ENCODE measurements around a stretch of chr1.

- PRO-cap, 2 experiments, result no peak in any of the 2 experiments
These were observed 36.5 kb downstream of the RUNX3 start for GRCh38 chr1:24893529-24893983.

DNA sequence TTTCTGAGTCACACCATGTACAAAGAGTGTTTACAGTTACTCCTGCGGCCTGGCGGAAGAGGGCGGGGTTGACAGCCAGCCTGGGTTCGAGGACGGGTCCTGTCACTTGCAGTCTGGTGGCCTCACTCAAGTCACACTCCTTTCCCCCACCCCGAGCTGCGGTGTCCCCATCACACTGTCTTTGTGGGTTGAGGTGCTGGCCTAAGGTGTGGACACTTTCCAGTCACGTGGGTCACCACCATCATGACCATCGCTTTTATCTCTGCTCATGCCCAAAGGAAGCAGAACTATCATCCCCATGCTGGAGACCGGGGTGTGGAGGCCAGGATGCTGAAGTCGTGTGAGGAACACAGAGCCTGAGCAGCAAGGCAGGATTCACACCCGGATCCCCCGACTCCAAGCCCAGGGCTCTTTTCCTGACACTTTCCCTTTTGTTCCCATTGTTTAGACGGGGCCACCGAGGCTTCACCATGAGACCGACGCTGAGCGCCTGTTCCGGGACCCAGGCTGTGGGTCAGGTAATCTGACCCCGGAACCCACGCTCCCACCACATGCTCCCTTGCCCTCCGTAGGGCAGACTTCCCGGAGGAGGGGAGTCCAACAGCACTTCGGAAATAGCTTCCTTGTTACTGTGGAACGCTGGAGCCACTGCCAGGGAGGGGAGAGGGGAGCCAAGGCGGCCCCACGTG, 18.6 kb downstream of the RUNX3 start:
- PRO-cap, 2 experiments, result peak in 2 of 2 experiments; most common plus-strand start position 109 of the sequence (in 2)

- PRO-cap, 2 experiments, result no peak in any of the 2 experiments
These were observed 61.7 kb upstream of the RUNX3 start for GRCh38 chr1:24991560-24992328.

- PRO-cap, 2 experiments, result no peak in any of the 2 experiments
These were observed 132.9 kb downstream of the SYF2 start for GRCh38 chr1:25099167-25100009.

DNA sequence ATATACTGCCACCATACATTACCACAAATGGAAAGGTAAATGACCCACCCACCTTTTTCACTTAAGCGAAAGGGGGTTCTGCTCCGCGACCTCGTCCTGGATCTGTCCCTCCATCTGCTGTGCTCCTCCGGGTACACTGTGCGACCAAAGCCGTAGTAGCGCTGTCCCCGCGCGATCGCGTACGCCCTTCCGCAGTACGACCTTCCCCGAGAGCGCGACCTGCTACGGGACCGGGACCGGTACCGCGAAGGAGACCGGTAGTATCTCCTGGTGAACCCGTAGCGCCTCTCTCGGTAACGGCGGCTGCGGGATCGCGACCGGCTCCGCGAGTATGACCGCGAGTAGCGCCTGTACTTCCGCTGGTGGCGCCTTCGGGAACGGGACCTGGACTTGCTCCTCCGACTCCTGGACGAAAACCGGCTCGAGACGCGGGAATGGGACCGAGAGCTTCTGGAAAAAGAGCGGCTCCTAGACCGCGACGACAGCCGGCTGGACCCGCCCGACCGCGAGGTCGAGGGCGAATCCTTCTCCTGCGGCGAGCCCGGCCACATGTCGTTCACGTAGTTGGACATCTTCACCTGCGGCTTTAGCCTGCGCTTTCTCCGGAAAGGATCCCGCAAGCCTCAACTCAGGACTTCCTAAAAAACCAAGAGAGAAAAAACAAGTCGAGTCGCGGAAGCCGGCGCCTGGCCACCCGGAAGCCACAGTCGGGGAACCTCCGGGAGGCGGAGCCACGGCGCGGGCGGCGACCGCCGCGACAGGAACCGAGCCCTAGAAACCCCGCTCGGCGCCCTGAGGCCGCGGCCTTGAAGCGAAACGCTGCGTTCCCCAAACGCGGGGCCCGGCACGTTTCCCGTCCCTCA, 631 bp downstream of the RSRP1 start:
- PRO-cap, 2 experiments, result peak in 2 of 2 experiments; most common plus-strand start position 776 of the sequence (in 2); most common minus-strand start position 405 of the sequence (in 1)

DNA sequence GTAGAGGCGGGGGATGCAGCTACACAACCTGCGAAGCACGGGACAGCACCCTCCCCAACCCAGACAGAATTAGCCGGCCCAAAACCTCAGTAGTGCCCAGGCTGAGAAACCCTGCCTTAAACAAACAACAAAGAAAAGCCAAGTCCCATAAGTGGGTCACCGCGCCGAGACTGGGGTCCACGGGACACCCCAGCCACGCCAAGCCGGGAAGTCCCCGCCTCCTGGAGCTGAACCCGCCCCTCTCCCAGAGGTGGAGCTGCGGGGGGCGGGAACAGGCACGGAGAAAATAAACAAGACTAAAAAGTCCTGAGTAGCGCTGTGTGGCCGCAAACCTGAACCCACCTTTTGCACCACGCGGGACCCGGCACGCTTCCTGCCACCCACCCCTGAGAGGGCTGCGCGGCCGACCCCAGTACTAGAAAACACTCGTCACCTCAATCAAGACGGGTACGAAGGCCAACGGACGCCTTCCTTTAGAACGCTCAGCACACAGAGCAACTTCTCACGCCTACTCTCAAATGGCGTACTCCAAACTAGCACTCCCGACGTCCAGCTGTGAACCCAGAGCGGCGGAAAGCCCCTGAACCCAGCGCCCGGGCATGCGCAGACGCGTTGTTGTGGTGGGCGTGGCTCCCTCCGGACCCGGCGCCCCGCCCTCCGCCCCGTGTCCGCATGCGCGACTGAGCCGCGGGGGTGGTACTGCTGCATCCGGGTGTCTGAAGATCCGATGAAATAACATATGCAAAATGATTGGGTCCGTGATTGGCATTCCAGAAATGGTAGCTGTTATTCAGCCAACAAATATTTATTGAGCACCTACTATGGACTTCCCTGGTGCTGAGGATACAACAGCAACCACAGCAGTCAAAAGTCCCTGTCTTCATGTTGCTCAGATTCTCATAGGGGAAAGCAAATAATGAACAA, 4.7 kb upstream of the RHD start:
- PRO-cap, 2 experiments, result peak in 2 of 2 experiments; most common plus-strand start position 738 of the sequence (in 2); most common minus-strand start position 172 of the sequence (in 1)

- PRO-cap, 2 experiments, result no peak in any of the 2 experiments
These were observed 2.2 kb downstream of the TMEM50A start for GRCh38 chr1:25340329-25340740.

GRCh38 chr1:25360565-25361629, 22.8 kb downstream of the TMEM50A start:
- PRO-cap, 2 experiments, result no peak in any of the 2 experiments

DNA sequence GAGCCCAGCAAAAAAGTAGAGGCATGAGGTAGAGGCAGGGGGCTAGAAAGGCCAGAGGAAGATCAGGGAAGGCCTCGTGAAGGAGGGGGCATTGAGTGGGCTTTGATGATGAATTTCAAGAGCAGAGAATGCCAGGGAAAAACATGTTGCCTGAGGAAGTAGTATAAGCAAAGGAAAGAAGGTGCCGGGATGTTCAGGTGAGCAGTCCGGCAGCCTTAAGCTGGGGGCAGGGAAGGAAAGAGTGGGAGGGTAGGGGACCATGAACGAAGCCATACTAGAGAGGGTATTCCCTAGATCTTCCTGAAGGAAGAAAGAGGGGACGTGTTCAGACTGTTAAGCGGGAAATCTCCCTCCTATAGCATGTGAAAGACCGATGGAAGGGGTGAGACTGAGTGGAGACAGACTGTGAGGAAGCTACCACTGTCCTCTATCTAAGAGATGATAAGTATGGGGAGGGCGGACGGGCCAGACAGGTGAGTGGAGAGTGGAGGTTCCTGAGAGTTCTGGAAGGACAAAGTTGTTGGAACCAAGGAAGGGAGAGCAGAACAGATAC, 49.1 kb upstream of the LDLRAP1 start:
- PRO-cap, 2 experiments, result no peak in any of the 2 experiments

DNA sequence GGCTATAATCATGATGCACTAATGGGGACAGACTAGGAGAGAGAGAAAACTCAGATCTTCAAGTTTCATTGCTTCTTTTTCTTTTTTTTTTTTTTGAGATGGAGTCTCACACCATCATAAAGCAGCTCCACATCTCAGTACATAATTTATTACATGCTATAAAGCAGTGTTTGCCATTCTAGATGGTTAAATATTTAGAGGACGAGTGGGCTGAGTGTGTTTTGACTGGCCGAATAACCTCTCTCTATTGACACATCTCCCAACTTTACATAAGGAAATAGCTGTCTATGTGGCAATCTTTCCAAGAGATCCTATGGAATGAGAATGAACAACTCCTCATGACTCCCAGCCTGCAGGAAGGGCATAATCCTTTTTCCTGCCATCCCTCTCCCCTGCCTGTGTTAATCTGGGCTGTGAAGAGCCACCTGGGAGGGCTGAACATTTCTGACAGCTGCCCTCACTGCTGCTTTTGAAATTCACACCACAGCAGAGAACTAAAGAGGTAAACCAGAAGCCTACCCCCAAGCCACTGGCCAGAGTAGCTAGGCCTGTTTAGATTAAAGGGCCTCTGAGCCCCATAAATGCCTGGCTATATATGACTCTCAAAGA, 42.2 kb upstream of the LDLRAP1 start:
- PRO-cap, 2 experiments, result no peak in any of the 2 experiments

- PRO-cap, 2 experiments, result peak in 2 of 2 experiments; most common plus-strand start chr1:25676276 (in 2); most common minus-strand start chr1:25676156 (in 2)
These were observed 59.3 kb downstream of the MAN1C1 start for GRCh38 chr1:25675824-25676425.

- PRO-cap, 2 experiments, result no peak in any of the 2 experiments
These were observed 65.5 kb downstream of the MAN1C1 start for GRCh38 chr1:25681854-25682643.

DNA sequence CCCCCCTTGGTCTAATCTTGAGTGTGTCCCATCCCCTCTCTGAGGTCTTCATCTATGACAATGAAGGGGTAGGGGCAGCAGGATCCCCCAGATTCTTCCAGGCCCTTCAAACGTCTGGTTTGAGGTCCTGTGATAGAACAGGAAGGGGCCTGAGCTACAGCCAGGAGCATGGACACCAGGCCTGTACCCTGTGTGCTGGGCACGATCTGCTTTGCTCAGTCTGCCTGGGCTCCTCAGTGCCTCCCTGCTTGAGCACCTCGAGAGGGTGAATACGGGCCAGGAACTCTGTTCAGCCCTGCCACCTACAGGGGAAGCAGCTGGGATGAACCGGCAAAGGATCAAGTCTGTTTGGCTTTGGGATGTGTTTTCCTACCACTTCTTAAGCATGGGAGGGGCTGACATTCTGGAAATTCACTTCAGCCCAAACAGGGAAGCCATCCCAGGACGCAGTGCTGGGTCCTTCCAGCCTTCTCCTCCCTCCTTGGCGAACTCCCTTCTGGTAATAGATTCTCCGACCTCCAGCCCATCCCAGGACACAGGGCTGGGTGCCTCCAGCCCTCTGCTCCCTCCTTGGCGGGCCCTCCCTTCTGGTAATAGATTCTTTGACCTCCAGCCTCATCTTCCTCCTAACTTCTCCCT, 55.9 kb upstream of the SELENON start:
- PRO-cap, 2 experiments, result no peak in any of the 2 experiments

DNA sequence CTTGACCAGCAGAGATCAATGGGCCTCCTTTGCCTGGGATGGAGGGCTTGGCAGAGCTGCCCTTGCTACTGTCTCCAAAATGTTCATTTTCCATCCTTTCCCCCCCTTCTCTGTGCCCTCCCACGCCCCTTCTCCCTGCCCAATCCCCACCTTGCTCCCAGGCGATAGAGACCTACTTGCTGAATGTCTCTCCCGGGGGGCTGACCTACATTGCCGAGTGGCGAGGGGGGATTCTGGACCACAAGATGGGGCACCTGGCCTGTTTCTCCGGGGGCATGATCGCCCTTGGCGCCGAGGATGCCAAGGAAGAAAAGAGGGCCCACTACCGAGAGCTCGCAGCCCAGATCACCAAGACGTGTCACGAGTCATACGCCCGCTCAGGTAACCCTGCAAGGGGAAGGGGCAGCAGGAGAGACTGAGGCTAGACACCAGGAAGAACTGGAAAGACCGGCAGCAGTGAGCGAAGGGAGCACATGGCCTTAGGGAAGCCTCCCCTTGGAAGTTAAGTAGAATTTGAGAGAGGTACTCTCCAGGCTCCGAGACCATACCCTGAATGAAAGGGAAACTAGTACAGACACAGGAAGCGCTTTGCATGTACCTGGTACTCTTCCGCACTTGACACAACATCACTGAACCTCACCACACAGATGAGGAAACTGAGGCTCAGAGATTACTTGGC, 21.9 kb upstream of the SELENON start:
- PRO-cap, 2 experiments, result no peak in any of the 2 experiments

DNA sequence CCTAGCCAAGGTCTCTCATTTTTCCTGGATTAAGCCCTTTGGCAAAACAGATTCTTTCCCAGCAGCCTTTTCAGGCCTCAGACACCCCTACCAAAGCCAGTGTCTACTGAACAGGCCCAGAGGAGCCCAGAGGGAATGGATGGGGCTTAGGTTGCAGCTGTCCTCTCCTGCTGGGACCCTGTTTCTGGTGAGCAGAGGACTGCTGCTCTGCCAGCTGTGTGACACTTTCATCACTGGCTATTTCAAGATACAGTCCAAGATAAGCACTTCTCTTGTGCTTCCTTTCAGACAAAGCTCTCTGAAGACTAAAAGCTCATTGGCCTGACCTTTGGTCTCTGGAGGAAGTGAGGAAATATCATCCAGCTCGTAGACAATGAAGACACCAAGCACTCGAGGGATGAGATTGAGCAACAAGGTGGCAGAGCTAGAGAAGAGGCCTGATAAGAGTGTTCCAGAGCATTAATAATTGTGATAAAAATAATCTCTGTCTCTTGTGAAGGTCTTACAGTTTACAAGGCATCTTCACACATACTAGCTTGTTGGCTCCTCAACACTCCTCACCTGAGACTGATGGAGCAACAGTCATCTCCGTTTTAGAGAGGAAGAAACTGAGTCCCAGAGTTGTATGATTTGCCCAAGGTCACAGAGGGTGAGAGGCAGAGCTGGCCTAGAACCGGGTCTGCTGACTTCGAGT, 829 bp downstream of the PAFAH2 start:
- PRO-cap, 2 experiments, result peak in 1 of 2 experiments; most common plus-strand start position 385 of the sequence (in 1); most common minus-strand start position 346 of the sequence (in 1)

- PRO-cap, 2 experiments, result no peak in any of the 2 experiments
These were observed 7.5 kb upstream of the PAFAH2 start for GRCh38 chr1:26005413-26005761.

DNA sequence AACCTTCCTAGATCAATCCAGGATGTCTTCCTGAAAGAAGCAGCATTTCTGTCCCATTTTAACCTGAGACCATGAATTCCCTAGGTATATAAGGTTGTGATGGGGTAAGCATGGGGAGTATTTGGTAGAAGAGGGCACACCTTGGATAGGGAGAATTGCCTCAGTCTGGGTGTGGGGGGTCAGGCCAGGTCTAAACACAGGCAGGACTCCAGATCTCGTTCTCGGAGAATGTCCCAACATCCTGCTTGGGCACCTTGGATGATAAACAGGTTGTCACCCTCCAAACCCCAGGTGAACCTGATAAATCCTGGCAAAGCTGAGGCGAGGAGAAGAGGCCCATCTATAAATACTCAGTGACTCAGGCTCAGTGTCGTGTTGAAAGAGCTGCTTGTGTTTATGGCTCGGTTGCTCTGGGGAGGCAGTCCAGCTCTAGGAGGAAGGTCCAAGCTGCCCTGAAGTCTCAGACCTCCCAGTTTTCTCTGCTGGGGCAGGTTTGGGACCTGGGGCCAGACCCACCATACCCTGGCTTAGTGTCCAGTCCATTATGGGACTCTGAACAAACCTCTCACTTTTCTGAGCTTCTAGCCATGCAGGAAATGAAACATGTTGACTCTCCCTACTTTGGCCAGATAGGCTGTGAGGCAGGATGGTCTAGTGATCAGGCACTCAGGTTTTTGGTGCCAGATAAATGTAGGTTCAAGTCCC, 15.8 kb upstream of the TRIM63 start:
- PRO-cap, 2 experiments, result no peak in any of the 2 experiments

- PRO-cap, 2 experiments, result no peak in any of the 2 experiments
These were observed 3.8 kb downstream of the CD52 start for GRCh38 chr1:26321400-26322094.

DNA sequence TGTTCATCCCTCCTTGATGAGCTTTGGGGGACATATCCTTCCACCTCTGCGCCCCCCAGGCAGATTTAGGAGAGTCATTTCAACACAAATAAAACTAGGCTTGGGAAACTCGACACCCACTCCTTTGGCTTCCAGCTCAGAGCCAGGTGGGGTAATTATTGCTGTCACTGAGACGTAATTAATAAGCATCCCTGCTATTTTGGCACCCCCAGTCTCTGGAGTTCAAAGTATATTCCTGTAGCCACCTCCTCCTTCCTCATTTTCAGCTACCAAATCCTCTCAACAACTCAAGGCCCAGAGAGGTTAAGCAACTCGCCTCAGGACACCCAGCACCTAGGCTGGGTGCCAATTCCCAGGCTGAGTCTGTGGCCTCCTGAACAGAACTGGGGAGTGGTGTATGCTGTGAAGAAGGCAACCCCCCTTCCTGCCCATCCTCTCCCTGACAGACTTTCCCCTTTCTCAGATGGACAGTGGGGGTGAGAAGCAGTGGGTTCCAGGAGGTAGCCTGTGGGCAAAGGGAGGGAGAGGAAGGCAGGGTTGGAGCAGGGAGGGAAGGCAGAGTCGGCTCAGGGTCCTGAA, 482 bp downstream of the CRYBG2 start:
- PRO-cap, 2 experiments, result no peak in any of the 2 experiments

DNA sequence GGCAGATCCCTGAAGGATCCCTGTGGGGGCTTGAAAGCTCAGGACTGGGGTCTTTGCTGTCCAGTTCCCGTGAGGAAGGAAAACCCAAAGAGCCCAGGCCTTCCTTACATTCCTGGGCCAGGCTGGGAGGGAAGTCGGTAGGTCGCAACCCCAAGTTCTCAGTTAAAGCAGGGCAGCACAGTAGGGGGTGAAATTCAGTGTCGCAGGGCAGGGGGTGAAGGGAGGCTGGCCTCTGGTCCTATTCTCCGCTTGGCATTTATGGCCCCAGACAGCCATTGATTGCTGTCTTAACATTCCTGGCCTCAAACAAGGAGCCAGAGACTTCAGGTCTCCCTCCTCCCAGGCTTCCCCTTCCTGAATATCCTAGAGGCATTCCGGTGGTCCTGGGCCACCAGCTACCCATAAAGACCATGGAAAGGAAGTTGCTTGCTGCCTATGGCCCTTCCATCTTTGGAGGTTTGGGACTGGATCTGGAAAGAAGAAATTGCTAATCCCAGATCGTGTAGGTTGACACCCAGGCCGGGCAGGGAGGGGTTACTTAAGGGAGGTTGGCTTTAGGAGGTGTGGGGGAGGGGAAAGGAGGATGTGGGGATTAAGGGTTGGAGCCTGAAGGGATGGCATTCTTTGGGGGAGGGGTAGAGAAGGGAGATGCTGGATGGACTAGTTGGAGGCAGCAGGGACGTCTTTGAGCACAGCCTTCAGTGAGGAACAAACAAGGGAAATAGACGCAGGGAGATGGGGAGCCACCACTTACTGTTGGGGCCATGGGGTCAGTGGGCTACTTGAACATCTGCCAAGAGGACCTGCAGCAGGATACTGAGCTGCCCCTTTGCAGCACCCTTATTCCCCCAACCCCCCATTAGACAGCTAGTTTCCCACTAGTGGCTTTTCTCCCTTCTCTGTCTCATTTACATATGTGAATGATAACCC, 1.8 kb downstream of the LIN28A start:
- PRO-cap, 2 experiments, result no peak in any of the 2 experiments

Measured in helper T cell (primary cell).